ENCODE measurements around a stretch of chr15.

DNA sequence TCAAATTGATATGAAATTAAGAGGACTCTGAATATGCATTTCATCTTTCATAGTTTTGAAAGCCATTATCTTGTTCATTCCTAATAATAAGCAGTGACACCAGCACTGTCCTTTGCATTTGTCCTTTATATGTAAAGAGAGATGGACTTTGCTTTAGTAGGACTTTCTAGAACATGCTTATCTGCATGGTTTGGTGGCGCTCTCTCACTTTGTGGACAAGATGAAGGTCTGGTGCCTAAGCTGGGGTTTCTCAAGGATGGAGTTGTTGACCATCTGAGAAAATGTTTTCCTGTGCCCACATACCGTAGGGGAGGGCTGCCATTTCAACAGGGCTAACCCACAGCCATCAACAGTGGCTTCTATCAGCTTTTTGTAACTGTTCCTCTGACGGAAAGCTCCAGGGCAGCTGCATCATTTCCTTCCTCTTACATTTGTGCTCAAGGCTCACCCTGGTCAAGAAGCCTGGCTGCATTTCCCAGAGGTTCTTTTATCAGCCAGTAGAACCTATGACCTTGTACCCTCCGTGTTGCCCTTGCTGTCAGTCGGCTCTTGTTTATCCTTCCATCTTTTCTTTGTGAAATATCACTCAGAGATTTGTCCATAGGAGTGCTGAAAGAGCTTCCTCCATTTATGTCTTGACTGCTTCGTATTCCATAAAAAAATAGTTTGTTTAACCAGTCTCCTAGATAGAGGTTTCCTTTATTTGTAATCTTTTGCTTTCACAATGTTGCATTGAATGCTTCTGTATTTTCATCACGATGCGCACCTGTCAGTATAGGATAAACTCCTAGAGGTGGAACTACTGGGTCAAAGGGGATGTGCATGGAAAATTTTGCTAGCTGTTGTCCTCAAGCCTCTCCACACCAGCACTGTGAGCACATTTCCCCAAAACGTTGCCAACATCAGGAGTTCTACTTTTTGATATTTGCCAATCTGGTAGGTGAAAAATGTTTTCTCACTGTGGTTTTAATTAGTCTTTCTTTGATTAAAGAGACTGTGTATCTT is 44.7 kb downstream of the ABHD2 start:
- RRBS: no CpG with 5 or more reads among the region's 9 CpGs

GRCh38 chr15:89197456-89198281 is 23.7 kb downstream of the RLBP1 start:
- RRBS: 51% methylated on average over 3 of the region's 4 CpGs

DNA sequence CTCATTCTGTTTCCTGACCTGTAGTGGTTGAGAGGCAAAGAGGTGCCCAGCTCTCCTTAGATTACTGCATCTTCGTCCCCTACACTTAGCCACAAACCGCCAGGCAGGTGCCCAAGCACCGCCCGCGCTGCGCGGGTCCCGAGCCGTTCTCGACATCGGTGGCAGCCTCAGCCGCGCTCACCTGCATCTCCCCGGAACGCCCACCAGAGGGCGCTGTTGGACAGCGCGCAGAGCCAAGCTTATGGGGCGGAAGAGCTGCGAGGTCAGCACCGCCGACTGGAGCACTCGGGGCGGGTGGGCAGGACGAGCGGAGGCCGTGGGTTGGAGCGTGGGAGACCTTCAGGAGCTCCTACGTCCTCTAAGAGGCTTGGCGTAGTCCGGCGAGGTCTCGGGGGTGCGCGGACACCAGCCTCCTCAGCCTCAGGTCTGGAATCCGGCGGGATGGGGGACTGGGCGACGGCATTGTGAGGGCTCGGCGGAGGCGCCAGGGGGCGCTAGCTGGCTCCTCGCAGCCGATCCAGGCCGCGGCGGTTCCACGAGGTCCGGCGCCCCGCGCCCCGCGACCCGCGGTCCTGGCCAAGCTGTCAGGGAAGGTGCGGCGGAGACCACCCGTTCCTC is 24.1 kb upstream of the POLG start:
- RRBS: 4% methylated on average over 17 of the region's 60 CpGs

- RRBS: no CpG with 5 or more reads among the region's 12 CpGs
These were observed 1.9 kb upstream of the RHCG start for GRCh38 chr15:89498090-89498833.

DNA sequence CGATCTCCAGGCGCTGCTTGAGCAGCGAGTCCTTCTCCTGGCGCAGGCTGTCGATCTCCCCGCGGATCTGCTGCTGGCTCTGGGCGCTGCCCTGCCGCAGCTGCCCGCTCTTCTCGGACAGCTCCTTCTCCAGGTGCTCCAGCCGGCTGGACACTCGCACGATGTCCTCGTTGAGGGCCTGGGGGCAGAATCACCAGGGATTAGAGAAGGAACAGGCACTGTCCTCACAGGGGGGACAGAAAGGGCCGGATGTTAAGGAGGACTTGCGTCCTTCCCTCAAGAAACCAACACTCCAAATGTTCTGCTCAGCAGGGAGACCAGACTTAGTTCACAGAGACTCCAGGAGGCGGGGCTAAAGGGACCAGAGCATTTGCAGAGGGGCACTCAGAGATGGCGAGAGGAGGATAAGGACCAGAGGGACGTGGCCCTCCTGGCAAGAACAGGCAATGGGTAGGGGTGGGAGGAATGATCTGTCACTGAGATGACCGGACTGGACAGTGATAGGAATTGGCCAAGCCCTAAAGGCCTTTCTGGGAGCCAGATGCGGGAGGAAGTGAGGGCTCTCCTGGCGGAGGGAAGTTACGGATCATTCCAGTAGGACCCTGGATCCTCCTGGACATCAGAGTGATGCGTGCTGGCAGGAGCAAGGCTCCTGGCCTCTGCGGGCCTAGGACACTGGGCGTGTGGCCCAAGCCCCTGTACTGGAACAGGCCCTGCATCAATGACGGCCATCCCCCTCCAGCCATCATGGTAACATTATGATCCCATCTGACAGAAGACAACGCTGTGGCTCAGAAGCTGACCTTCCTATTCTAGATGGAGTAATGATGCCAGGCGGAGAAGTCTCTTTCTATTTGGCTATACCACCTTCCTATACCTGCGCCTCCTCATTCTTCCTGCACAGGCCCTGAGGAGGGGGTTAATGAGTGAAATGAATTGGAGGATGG is 23.5 kb downstream of the KIF7 start:
- RRBS: 93% methylated on average over 4 of the region's 31 CpGs

DNA sequence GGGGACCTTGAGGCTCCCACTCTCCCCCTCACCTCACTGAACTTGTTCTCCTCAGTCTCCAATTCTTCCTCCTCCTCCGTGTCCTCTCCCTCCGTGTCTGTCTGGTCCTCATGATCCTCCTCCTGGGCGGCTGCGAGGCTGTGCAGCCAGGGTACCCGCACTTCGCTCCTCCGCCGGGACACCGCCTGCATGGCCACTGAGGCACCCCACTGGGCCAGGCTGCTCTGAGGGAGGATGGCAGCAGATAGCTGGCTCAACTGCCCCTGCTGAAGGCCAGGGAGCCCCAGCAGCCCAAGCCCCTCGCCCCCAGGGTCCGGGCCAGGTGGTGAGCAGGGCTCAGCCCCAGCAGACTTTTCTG is 11.6 kb downstream of the PLIN1 start:
- RRBS: no CpG with 5 or more reads among the region's 11 CpGs

DNA sequence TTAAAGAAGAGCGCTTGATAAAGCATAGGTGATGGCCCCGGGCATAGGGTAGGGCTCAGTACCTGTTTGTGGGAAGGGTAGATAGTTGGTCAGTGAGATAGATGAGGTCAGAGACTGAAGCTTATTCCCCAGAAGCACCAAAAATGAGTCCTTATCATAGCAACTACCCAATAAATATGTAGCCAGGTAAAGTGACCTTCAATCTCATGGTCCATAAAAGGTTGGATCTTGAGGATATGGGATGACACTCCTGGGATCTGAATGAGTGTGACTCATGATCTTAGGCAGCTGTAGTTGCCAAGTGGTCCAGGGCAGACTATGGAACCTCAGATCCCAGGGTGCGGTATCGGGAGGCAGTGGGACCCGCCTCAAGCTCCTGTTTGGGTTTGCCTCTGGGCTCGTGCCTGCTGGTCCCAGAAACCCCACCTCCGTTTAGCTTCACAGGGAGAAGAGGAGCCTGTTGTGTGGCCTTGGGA is 8.3 kb downstream of the PLIN1 start:
- RRBS: no CpG with 5 or more reads among the region's 7 CpGs

GRCh38 chr15:89781867-89782173 is 5.7 kb downstream of the MESP2 start:
- RRBS: no CpG with 5 or more reads among the region's 9 CpGs

GRCh38 chr15:89783849-89784783 is 8.0 kb downstream of the MESP2 start:
- RRBS: 72% methylated on average over 3 of the region's 19 CpGs

GRCh38 chr15:89790275-89790835 is 14.2 kb downstream of the MESP2 start:
- RRBS: no CpG with 5 or more reads among the region's 15 CpGs

- RRBS: no CpG with 5 or more reads among the region's 28 CpGs
These were observed 12.1 kb downstream of the ANPEP start for GRCh38 chr15:89802171-89803408.

GRCh38 chr15:89803472-89804663 is 10.8 kb downstream of the ANPEP start:
- RRBS: 76% methylated on average over 4 of the region's 45 CpGs

GRCh38 chr15:89805871-89807164 is 8.3 kb downstream of the ANPEP start:
- RRBS: no CpG with 5 or more reads among the region's 45 CpGs

- RRBS: no CpG with 5 or more reads among the region's 6 CpGs
These were observed 8.7 kb upstream of the ANPEP start for GRCh38 chr15:89823306-89823860.

GRCh38 chr15:89837102-89837808 is 22.6 kb upstream of the ANPEP start:
- RRBS: no CpG with 5 or more reads among the region's 6 CpGs

DNA sequence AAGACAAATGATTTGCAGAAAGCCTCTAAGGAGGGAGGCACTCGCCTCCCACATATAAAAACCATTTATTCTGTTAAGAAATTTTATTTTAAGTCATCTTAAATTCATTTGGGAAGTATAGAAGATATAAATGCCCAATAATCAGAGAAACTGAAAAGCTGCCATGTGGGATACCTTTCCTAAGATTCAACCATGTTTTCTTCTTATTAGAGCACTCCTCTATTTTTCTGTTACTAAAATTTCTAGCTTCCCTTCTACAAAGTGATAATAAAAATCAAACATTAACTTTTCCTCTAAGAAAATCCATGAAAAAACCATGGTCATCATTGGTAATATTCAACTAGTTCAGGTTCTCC is 36.4 kb downstream of the AP3S2 start:
- RRBS: no CpG with 5 or more reads among the region's 1 CpG

- RRBS: no CpG with 5 or more reads among the region's 2 CpGs
These were observed 28.6 kb downstream of the AP3S2 start for GRCh38 chr15:89865158-89865701.

DNA sequence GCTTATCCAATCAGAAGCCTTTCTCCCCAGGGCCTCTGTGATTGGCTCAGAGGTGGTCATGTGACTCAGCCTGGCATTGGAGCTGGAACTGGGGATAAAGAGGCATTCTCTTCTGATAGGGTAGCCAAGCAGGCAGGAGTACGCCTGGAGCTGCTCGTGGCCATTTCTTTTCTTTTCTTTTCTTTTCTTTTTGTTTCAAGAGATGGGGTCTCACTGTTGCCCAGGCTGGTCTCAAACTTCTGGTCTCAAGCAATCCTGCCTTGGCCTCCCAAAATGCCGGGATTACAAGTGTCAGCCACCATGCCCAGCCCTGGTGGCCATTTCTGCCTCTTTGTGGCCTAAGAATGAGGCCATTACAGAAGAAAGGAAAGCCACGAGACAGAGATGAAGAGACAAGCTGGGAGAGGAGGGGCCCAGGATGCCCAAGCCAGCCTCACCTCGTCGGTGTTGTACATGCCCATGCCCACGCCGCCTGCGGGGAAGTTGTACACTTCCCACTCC is 14.3 kb downstream of the IDH2 start:
- RRBS: no CpG with 5 or more reads among the region's 9 CpGs

DNA sequence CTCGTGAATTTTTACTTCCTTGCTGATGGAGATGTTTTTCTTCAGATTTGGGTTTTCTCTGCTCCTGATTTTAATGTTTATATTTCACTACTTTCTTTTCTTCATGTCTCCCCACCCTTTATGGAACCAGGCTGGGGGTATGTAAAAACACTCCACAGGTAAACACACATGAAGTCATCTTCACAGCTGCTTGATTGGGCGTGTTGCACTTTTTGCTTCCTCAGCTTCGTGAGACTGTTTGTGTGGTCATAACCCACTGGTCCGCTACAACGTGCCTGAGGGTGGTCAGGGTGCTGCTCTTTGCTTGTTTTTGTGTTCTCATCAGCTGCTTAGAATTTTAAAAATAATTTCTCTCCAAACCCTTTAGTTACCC is 13.7 kb downstream of the SEMA4B start:
- RRBS: no CpG with 5 or more reads among the region's 5 CpGs

DNA sequence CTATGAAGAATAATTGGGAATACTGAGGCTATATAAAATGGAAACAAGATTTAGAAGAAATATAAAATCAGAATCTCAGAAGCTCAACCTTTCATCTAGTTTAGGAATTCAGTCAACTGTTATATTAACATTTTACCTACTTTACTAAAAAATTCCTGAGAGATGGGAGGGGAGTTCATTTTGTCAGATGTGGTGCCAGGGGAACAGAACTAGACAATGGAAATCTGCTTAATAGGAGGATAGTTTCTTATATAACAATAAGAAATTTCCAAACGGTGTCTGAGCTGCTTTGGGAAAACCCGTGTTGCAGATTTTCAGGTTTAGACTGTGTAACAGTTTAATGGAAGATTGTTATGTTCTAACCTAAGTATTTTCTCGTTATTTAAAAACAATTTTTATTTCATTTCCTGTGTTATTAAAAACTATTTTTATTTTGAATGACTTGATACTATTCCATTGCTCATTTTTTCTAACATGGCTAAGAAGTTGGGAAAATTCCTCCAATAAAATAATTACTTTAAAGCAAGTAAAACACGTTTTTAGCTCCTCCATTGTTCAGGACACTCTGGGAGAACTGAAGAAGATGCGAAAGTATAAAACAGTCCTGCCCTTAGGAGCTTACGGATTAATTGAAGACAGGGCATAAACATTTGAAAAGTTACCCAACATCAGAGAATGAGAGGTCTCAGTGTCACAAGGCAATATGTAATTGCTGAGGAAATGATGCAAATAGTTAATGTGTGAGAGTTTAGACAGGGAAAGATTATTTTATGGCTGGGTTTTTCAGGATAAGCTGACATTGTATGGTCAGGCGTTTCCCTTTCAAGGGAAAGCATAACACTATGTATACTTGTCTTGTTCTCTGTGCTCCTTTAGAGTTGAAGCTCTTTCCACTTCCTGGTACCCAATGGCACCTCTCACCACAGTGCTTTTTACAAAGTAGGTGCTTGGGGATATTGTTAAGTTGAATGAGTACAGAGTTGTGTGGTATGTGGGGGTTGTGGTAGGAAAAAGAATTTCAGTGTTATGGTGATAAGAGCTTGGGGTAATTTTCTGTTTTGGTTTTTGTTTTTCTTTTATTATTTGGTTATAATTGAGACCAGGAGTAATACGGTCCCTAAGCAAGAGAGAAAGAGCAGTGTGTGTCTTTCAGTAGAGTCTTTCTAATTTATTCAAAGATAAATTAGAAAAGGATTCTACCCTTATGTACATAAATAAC is 19.6 kb downstream of the IQGAP1 start:
- RRBS: no CpG with 5 or more reads among the region's 8 CpGs

All from islet of Langerhans (tissue), 1 donor.